Subcutaneous preadipocyte (primary cell): ENCODE measurements around the gene SERTAD2.

DNA sequence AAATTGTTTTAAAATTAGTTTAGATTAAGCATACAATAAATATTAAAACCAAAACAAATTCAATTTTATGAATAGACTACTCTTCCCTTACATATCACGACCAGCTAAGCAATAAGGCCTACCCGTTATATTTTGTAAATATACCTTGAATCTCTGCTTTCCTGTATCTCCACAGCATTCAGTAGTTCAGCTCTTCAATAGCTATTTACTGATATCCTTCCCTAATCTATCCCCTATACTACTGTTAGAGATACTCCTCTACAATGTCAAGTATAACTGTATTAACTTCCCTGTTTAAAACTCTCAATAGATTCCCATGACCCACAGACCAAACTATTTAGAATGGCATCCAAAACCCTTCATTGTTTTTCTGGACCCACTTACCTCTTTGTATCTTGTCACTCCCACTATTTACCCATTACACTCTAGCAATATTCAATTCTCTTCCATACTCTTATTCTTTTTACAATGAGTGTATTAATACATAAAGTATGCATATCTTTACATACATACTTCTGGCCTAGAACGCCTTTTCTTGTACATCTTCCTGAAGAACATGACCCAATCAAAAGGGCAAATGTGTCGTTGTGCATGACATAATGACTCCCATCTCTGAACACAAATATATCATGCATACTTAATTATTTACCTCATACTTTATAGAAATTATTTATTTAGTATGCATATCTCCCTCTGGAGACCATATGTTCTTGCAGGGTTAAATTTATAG lies 52.7 kb downstream of the VPS54 start:
- CAGE, long polyA plus RNA: no peak

DNA sequence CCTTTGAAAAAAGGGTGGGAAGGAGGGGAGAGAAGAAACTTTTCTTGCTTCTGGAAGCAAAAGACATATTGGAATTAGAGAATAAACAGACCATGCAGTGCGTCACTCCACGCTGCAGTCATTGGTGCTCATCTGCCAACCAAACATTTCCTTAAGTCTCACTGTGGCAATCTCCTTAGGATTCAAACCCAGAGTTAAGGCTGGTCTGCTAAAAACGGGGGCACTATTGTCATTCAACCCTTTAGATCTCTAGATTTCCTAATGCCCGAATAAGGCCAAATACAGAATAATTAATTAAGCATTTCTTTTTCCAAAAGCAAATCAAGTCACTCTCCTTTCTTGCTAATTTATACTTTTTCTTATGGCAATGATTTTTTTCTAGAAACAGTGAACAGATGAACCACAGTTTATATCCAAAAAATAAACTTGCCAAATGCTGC lies 50.8 kb downstream of the PELI1 start:
- CAGE, long polyA plus RNA: no peak

- CAGE, long polyA plus RNA: no peak
Observed at GRCh38 chr2:64144510-64144925, 298 bp upstream of the PELI1 start.

DNA sequence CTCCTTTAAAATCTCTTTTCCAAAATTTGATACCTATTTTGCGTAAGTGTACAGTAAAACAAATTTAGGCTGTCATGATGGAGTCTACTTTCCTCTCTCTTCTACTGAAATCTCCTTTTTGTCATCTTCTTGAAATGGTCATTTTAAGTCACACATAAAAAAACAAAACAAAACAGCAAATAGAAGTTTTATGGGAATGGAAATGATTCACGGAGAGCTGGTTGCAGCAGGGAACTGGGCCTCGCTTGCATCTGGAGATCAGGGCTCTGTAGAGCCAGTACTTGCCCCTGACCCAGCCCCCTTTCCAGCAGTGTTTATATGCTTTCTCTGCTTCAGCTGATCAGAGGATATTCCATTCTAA lies 59.2 kb upstream of the PELI1 start:
- CAGE, long polyA plus RNA: no peak

GRCh38 chr2:64223128-64223595 lies 78.9 kb upstream of the PELI1 start:
- CAGE, long polyA plus RNA: no peak

DNA sequence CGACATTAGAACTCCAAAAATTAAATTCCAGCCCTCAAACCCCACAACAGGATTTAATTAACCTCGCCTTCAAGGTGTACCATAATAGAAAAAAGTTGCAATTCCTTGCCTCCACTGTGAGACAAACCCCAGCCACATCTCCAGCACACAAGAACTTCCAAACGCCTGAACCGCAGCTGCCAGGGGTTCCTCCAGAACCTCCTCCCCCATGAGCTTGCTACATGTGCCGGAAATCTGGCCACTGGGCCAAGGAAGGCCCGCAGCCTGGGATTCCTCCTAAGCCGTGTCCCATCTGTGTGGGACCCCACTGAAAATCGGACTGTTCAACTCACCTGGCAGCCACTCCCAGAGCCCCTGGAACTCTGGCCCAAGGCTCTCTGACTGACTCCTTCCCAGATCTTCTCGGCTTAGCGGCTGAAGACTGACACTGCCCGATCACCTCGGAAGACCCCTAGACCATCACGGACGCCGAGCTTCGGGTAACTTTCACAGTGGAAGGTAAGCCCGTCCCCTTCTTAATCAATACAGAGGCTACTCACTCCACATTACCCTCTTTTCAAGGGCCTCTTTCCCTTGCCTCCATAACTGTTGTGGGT lies 110.5 kb upstream of the PELI1 start:
- CAGE, long polyA plus RNA: no peak

DNA sequence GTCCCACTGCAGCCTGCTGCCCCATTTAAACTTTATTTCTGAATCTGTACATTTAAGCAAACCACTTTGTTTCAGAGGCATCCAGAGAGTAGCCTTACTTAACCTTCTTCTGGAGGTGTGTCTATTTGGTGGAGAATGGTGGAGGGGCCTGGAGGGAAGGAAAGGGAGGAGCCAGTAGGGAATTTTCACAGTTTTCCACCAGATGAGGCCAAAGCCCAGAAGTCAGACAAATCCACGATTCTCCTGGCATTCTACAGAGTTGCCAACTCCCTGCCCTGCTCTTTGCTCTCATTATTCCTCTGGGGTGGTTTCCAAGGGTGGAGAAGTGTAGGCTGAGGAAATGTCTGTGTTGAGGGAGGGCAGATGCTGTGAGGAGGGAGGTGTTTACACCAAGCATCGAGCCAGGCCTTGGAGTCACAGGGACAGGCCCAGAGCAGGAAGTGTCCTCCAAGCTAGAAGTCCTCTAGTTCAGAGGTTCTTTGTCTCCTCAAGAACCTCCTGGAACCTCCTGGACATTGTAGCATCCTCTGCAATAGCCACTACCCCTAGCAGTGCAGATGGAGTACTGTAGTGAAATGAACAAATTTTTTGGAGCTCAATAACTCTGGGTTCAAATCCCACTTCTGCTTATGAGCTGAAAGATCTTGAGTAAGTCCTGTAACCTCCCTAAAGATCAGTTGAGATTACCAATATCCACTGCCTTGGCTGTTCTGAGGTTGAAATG lies 124.1 kb upstream of the LGALSL start:
- CAGE, long polyA plus RNA: no peak

DNA sequence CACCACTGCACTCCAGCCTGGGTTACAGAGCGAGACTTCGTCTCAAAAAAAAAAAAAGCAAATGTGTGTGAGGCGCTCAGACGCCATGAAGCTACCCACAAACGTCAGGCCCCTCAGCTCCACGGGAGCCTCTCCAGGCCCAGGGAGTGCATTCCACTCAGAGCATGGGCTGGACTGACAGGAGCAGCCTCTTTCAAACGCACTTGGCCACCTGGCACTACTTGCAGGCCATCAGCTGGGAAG lies 26.9 kb downstream of the SERTAD2 start:
- CAGE, long polyA plus RNA: no peak

DNA sequence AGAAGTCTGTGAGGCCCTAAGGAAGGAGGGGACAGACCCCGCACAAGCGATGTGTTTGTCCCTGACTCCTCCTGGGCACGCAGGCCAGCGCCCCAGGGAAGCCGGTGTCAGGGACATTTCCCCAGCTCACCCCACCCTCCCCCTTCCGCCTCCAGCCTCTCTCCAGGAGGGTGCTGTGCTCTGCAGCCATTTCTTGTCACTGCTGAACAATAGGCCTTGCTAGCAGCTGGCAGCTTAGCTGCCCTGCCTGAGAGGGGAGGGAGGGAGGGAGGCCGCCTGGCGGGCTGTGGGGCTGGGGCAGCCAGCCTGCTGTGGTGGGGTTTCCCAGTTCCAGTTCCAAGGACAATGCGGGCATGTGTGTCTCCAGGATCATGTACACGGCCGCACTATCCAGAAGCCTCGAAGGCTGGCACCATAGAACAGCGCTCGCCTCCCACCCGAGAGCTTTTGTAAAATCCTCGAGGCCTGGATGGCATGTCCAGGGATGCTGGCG lies 26.4 kb downstream of the SERTAD2 start:
- CAGE, long polyA plus RNA: no peak

GRCh38 chr2:64629949-64630485 lies 23.7 kb downstream of the SERTAD2 start:
- CAGE, long polyA plus RNA: no peak

GRCh38 chr2:64653059-64654123 lies at the start of gene SERTAD2:
TSS of gene SERTAD2 (minus strand) at chr2:64653913.
- CAGE, long polyA plus RNA: no peak

DNA sequence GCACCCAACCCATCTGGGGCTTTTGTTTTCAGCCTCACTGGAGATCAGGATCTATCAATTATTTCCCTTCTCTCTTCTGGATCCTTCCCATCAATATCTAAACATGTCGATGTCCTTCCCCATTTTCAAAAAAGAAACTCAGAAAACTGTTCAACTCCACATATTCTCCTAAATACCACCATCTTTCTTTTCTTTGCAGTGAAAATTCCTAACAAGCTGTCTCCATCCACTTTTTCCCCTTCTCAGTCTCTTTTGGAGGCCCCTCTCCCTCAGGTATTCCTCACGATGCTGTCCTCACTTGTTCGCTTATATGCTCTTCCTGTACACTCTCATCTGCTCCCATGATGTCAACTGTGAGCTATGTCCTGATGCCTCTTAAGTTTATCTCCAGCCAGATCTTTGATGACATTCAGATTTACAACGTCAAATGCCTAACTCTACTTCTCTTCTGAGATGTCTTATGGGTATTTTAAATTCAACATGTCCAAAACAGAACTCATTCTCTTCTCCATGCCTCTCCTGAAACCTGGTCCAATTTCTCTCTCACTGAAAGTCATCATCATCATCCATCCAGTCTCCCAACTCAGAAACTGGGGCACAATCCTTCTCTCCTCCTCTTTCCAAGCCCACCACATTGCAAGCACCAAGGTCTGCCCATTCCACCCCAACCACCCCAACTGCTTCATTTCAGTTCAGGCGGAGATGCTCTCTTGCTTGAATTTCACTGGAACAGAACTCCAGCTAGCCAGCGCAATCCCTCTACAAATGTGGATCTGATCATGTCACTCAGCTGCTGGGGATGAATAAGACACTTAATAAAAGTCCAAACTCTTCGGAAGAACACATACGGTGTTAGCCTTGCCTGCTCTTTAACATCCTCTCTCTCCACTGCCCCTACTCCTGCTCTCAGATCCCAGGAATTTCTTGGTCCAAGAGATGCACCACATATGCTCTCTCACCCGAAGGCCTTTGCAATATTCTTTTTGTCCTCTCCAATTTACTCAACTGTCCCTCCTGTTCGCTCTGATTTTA lies 55.3 kb upstream of the SERTAD2 start:
- CAGE, long polyA plus RNA: no peak

DNA sequence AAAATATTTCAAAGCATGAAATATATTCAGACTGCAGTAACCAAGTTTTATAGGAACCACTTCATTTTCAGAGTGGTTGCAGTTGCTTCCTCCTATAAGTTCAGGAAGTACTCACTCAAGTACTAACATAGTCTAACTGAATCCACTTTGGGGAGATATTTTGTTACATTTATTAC lies 77.3 kb upstream of the SERTAD2 start:
- CAGE, long polyA plus RNA: no peak

DNA sequence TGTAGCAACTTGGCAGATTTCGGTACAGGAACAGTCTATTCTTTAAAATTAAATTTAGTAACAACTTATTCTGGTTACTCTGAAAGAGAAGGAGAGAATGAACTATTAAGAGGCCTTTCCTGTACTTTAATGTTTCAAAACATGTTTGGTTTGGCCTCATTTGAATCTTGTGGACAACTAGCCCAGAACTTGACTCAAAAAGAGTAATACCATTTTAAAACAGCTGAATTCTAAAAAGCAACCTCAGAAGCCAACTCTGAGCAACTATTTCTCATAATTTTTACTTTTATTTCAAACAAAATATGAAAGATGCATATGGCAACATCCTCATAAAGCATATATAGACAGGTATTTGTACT lies 95.3 kb upstream of the SERTAD2 start:
- CAGE, long polyA plus RNA: no peak

GRCh38 chr2:64837970-64838679 lies 151.1 kb upstream of the SLC1A4 start:
- CAGE, long polyA plus RNA: no peak

GRCh38 chr2:64988071-64988576 lies 1.1 kb upstream of the SLC1A4 start:
- CAGE, long polyA plus RNA: no peak

- CAGE, long polyA plus RNA: no peak
Observed at GRCh38 chr2:65073324-65073523, 17.0 kb downstream of the CEP68 start.

DNA sequence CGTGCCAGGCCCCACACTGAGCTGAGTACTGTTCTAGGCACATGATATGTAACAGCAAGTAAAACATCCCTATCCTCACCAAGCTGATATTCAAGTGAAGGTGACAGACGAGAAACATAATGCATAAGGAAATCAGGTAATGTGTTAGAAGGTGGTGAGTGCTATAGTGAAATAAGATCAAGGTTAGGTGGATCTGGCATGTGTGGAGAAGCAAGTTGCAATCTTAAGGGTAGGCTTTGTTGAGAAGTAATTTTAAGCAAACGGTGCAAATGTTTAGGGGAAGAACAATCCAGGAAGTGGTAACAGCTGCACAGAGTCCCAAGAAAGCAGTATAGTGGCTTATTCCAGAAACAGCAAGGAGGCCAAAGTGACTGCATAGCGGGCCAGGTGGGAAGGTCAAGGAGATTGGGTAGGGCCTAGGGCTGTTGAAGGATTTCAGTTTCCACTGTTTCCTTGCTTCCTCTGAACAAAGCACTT lies 29.9 kb upstream of the RAB1A start:
- CAGE, long polyA plus RNA: no peak

- CAGE, long polyA plus RNA: no peak
Observed at GRCh38 chr2:65165479-65166047, 35.7 kb upstream of the RAB1A start.

DNA sequence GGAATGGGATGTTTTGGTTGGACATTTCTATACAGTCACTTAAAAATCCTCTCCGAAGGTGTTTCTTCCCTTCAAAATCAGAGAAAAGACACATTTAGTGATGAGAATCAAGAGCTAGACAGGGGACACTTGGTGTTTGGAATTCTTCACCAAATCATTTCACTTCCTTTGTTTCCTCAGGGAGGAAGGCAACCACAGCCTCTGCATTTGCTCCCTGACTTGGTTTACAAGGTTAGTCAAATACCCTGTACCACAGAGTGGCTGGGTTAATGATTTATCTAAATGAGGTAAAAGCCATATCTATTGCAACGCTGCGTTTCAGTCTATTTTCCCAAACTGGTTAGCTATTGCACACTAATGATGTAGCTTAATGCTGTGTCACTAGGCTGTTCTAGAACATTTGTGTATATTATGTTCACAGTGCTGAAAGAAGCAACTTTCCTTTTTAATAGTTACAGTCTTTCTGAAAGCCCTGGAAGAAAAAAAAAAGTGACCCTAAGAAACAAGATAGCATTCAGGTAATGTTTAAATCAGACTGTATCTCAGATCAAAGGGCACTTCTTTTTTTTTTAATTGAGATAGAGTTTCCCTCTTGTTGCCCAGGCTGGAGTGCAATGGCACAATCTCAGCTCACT lies 40.7 kb upstream of the RAB1A start:
- CAGE, long polyA plus RNA: no peak